Esophagus squamous epithelium (tissue), 4 donors: ENCODE data around the genes EFCAB2 and GCSAML.

DNA sequence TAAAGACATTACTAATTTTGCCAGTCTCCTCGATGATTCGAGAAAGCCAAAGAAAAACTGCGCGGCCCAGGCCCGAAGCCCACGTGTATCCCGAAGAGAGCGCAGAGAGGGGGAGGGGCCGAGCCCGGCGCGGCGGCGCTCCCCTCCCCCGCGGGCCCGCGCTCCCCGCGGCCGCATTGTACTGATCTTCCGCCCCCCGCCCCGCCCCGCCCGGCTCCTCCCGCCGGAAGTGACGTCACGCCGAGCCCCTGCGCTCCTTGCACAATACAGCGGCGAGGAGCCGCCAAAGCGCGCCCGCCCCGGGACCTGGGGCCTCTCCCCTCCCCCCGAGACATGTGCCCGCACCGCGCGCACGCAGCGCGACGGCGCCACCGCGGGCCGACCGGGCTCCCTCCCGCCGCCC, 1.4 kb downstream of the HNRNPU start:
- PRO-cap = bidirectional peak, plus-strand start at position 264 of the sequence, minus-strand start at position 180 of the sequence
- RAMPAGE, long total RNA, 4 experiments = no peak in any of the 4 experiments

GRCh38 chr1:244969570-244970272, at the start of gene EFCAB2:
EFCAB2 (plus strand) TSS chr1:244969682.
- PRO-cap = bidirectional peak, plus-strand start at chr1:244969698, minus-strand start at chr1:244969697; bidirectional peak, plus-strand start at chr1:244970020, minus-strand start at chr1:244969981
- RAMPAGE, long total RNA, 4 experiments = start-site peak on the plus strand in 1 of 4 experiments, at chr1:244969767-244969908 at its widest, 29 reads per replicate

DNA sequence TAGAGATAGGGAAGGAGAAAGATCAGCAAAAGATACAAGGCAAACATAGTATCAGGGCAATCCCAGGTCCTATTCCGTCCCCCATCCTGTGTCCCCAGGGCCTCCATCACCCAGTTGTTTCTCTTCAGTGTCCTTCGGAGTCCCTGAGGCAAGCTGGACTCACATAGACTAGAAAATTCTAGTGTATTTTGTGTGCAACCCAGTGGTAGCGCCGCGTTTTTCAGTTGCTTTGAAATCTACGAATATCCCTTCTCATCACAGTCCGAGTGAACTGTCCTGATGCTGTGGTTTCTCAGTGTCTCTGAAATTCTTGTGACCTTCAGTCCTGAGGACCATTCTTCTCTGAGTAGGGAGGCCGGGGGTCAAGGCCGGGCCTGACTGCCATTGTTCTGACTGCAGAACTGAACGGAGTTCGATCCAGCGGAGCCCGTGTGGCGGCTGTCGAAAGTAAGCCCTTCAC, 56.3 kb upstream of the KIF26B start:
- PRO-cap = no peak
- RAMPAGE, long total RNA, 4 experiments = no peak in any of the 4 experiments

DNA sequence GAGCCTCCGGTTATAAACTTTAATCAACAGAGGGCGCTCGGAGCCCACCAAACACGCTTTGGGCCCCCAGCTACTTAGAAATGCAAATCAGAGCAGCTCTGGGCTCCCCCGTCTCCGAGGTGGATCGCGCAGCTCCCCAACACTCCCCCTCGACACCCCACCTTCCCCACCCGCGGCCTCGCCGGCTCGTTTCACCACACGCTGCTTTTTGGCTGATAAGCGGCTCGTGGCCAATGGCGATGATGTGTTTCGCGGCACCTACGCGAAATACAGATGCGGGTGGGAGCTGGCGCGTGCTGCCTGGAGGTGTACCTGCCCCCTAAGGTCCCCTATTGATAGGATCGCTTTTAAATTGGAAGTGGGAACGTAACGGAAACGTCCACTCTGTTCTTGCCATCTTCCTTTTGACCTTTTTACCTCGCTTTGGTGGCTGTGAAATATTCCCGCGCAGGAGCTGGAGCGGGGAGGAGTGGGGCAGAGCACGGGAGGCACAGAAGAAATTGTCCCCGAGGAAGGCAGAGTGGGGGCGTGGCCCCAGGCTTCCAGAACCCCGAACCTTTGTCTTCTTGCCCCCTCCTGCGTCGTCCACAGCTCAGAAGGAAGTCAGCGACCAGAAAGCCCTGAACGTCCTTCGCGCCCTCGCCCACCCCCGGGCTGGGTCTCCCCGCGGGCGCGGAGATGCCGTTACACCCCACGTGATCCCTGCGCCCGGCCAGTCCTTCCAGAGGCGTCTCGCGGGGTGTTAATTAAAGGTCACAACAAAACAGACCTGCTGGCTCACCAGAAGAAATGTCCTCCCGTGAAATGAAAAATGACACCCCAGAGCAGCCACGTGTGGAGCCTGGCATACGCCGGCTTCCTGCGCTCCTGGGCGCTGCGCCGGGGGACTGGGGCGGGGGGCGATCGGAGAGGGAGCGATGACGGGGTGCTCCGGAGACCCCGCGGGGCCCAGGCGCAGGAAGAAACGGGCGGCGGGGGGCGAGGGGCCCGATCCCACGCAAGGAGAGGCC, 1.3 kb upstream of the KIF26B start:
- PRO-cap = no peak
- RAMPAGE, long total RNA, 4 experiments = no peak in any of the 4 experiments

DNA sequence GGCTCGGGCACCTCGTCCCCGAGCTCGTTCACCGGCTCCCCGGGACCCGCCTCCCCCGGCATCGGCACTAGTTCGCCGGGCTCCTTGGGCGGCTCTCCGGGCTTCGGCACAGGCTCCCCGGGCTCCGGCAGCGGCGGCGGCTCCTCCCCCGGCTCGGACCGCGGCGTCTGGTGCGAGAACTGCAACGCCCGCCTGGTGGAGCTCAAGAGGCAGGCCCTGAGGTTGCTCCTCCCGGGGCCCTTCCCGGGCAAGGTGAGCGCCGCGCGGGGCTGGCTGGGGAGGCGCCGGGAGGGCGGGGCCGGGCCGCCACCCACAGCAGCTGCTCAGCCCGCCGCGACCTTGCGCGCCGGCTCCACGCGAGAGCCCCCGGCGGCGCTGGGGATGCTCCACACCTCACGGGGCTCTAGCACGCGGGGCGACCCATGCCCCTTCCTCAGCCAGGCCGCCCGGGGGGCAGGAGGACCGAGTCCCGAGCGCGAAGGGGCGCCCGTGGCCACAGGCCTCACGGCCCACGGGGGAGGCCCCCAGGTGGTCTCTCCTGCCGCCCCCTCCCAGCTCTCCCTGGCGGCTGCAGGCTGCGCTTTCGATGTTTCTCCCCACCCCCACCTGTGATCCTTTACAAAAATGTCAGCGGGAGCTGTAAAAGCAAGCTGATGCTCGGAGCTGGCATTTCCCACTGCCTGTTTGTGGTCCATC, 1.8 kb downstream of the KIF26B start:
- PRO-cap = unidirectional peak, minus-strand start at position 169 of the sequence
- RAMPAGE, long total RNA, 4 experiments = no peak in any of the 4 experiments

- PRO-cap = no peak
- RAMPAGE, long total RNA, 4 experiments = start-site peak on the plus strand in 1 of 4 experiments, at chr1:245510706-245510948 at its widest, 5 reads per replicate
Measured at GRCh38 chr1:245510593-245511206, 355.9 kb downstream of the KIF26B start.

GRCh38 chr1:246064190-246065268, 442.6 kb downstream of the SMYD3 start:
- PRO-cap = no peak
- RAMPAGE, long total RNA, 4 experiments = no peak in any of the 4 experiments

- PRO-cap = no peak
- RAMPAGE, long total RNA, 4 experiments = no peak in any of the 4 experiments
Measured at GRCh38 chr1:246083297-246083962, 423.6 kb downstream of the SMYD3 start.

DNA sequence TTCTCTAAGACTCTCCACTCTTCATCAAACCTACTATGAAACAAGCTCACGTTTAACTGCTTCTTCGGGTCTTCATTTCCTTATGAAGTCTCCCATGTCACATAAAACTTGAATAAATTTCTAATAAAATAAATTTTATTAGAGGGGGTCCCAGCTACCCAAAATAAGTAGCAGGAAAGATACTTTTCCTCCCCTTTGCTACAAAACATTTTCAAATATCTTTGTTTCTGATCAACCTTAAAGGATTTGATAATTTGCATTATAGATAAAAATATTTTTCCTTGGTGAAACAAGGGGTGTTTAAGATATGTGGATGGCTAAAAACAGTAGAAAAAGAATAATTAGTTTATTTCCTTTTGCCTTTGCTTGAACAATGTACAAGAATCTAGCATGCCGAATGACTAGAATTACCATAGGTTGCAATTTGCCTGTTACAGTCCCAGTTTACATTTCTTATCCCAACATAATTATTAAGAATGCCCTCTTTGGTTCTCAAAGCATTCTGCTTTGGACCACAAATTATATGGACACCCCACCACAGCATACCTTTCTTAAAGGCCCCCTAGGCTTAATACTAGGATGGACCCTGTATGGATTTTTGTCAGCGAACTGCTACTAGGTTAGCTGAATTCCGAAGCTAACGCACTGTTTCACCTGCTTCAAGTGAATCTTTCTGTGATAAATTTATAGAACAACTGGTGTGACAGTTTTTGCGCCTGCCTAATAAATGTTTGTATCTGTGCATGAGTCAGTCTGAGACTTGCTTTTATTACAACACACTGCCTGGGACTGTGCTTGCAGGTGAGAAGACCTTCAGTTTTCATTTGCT, 421.2 kb downstream of the SMYD3 start:
- PRO-cap = no peak
- RAMPAGE, long total RNA, 4 experiments = no peak in any of the 4 experiments

DNA sequence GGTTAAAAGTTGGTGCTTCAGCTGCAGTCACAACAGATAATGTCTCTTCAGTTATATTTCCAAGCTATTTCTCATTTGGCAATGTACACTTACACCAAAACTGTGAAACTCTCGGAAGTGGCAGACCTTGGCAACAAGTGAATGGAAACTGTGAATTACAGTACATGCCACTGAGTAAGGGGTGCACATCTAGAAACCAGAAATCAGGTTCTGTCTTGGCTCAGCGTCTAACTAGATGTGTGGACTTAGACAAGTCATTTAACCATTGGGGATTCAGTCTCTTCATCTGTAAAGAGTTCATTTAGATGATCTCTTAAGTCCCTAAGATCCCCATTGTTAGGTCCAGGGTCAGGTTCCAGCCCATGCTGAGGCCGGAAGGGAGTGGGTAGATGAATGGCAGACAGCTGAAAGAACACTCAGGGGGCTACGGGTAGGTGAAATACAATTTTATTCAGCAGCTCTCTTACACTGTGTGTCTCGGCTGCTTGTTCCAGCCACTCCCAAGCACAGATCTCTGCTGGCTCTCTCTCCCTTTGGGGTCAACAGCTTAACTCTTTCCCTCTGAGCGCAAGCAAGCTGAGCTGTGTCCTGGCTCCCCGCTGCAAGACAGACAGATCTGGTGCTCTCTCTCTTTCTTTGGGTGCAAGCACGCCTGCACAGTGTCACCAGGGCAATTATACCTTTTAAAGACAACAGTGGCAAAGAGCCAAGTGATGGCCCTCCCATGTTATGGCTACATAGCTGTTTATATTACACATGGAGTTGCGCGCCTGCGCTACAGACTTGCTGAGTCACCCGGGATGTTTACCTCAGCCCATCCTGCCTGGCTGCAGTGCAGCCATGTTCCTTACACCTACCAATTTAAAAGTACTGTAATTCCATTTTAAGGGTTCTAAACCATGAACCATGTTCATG, 396.8 kb downstream of the SMYD3 start:
- PRO-cap = no peak
- RAMPAGE, long total RNA, 4 experiments = no peak in any of the 4 experiments

- PRO-cap = no peak
- RAMPAGE, long total RNA, 4 experiments = no peak in any of the 4 experiments
Measured at GRCh38 chr1:246176106-246176617, 330.9 kb downstream of the SMYD3 start.

DNA sequence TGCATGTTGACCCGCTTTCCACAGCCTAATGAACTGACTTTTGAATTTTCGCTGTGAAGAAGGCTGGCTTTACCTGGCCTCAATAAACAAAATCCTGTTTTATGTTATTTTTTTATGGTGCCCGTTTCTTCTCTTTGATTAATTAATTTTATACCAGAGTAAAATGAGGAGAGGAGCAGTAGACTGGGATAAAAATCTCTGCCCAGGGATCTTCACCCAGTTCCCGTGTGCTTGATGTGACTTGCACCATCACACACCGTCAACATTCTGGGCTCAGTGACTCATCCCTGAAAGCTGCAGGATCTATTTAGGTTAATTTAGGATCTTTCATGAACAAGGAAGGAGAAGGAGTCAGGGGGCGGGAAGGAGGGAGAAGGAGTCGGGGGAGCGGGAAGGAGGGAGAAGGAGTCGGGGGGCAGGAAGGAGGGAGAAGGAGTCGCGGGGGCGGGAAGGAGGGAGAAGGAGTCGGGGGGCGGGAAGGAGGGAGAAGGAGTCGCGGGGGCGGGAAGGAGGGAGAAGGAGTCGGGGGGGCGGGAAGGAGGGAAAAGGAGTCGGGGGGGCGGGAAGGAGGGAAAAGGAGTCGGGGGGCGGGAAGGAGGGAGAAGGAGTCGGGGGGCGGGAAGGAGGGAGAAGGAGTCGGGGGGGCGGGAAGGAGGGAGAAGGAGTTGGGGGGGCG, 182.3 kb downstream of the SMYD3 start:
- PRO-cap = no peak
- RAMPAGE, long total RNA, 4 experiments = no peak in any of the 4 experiments

DNA sequence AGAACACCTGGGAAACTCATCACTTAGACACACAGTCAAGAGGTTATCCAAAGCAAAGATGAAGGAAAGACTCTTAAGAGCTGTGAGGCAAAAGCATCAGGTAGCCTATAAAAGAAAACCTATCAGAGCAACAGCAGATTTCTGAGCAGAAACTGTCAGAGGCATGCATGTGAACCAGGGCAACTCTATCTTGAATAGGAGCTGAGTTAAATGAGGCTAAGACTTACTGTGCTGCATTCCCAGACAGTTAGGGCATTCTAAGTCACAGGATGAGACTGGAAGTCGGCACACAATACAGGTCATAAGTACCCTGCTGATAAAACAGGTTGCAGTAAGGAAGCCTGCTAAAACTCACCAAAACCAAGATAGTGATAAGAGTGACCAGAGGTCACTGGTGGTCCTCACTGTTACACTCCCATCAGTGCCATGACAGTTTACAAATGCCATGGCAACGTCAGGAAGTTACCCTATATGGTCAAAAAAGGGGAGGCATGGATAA, 150.1 kb downstream of the SMYD3 start:
- PRO-cap = no peak
- RAMPAGE, long total RNA, 4 experiments = no peak in any of the 4 experiments

GRCh38 chr1:246775604-246776123, 51.5 kb downstream of the SCCPDH start:
- PRO-cap = no peak
- RAMPAGE, long total RNA, 4 experiments = no peak in any of the 4 experiments

- PRO-cap = no peak
- RAMPAGE, long total RNA, 4 experiments = no peak in any of the 4 experiments
Measured at GRCh38 chr1:246855646-246856155, 76.0 kb downstream of the AHCTF1 start.

DNA sequence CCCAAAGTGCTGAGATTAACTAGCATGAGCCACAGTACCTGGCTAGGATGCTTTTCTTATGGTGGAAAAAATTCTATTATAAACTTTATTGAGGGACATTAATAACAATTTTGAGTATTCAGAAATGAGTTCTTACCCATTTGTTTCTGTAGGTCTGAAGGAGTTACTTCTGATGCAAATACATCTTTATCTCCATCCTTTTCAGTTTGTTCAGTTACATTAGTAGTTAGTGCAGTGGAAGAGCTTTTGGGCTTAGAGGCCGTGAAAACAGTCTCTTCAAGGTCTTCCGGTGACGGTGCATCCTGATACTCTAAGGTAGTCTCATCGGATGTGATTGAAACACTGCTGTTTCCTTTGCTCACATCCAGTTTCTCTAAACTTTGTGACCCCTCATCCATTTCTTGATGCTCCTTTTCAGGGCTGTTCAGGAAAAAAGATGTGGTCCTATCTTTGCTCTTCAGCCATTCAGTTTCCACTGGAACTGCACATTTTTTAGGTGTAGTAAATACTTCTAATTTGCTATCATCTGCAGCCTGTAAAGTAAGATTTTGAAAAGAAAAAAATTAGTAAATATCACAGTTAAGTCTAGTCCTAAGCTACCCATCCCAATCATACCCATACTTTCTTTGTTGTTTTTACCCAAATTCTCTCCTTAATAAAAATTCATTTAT, 70.8 kb downstream of the AHCTF1 start:
- PRO-cap = no peak
- RAMPAGE, long total RNA, 4 experiments = start-site peak on the minus strand in 1 of 4 experiments, centred at position 226 of the sequence, 7 reads per replicate

GRCh38 chr1:247133929-247134448, 29.8 kb upstream of the ZNF669 start:
- PRO-cap = no peak
- RAMPAGE, long total RNA, 4 experiments = no peak in any of the 4 experiments

DNA sequence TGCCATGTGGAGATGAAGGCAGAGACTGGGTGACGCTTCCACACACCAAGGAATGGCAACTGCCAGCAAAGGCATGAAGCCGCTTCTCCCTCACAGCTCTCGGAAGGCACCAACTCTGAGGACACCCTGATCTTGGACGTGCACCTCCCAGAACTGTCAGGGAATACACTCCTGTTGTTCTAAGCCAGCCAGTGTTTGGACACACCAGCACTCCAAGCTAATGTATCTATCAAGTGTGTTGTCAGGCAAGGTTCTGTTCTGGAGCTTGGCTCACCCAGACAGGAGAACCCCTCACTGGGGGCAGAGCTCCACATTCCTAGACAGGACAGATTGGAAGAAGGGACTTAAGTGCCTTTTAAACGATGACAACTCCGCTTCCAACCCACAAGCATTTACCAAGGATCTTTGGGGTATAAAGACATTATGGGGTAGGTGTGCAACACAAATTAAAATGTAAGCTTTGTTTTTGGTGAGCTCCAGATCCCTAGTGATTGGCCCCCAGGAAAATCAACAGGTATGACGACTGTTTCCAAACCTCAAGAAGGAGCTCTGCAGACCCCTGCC, 32.3 kb downstream of the ZNF496 start:
- PRO-cap = no peak
- RAMPAGE, long total RNA, 4 experiments = no peak in any of the 4 experiments

GRCh38 chr1:247323225-247323721, 8.4 kb downstream of the ZNF496 start:
- PRO-cap = no peak
- RAMPAGE, long total RNA, 4 experiments = no peak in any of the 4 experiments

DNA sequence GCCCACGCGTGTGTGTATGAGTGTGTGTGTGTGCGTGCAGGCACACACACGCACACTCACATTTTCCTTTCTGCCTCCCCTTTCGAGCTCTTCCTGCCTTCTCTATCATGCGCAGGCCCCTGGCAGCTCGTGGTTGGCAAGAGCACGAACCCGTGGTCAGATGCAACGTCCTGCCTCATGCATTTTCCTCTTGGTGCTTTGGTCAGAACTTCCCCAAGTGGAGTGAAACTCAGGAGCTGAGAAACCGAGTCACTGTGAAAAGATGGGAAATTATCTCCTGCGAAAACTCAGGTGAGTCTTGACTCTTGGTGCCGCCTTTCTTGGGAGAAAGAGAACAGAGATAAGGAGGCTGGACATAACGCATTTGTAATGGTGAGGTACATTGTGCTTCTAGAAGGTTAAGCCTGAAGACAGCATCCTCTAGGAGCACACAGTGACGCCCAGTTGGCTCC, at the start of gene GCSAML:
TSS of gene GCSAML (plus strand) at position 205 of the 452 bp plus-strand sequence.
- PRO-cap = no peak
- RAMPAGE, long total RNA, 4 experiments = start-site peak on the plus strand in 1 of 4 experiments, centred at position 203 of the sequence, 57 reads per replicate